Suprapubic skin (tissue), 4 donors: ENCODE measurements around a stretch of chr3.

- PRO-cap: no peak
- RAMPAGE, long total RNA, 4 experiments: no peak in any of the 4 experiments
Observed at GRCh38 chr3:11770854-11771629, 75.6 kb downstream of the TAMM41 start.

- PRO-cap: no peak
- RAMPAGE, long total RNA, 4 experiments: no peak in any of the 4 experiments
Observed at GRCh38 chr3:12316357-12316659, 27.4 kb downstream of the PPARG start.

DNA sequence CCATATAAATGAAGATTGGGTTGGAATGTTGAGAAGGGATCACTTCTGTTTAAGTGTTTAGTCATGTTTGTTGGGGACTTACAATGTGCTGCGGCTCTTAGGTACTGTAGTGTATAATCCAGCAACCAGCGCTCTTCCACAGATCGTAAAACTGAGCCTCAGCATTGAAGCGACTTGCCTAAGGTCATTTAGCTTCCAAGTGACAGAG lies 1.8 kb downstream of the MKRN2 start:
- PRO-cap: no peak
- RAMPAGE, long total RNA, 4 experiments: no peak in any of the 4 experiments

- PRO-cap: no peak
- RAMPAGE, long total RNA, 4 experiments: no peak in any of the 4 experiments
Observed at GRCh38 chr3:12560415-12561361, 3.8 kb downstream of the MKRN2 start.

- PRO-cap: no peak
- RAMPAGE, long total RNA, 4 experiments: no peak in any of the 4 experiments
Observed at GRCh38 chr3:12583715-12584882, 27.2 kb downstream of the MKRN2 start.

DNA sequence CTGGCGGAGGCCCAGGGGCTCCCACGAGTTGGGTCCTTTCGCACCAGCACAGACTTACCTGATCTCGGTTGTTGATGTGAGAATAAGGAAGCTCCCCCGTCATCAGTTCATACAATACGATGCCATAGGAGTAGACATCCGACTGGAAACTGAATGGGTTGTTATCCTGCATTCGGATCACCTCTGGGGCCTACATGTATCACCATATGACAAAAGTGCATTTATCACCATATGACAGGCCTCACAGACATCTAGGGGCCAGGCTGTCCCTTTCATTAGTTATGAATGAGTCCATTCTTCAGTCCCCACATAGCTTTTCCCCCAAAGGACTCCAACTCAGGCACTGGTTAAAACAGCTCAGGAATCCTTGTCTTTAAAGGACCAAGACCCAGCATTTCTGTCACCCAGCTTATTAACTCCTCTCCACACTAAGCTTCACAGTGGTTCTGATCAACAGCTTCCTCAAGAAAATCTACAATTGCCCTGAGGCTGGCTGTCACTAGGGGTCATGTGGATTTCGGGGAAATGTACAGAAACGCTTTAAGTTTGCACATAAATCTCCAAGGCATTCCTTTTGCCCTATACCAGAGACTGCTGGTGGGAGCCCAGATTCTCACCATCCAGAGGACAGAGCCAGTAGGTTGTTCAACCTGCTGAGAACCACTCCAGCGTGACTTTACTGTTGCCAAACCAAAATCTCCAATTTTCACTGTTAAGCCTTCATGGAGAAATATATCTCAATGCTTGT lies 28.4 kb downstream of the MKRN2 start:
- PRO-cap: no peak
- RAMPAGE, long total RNA, 4 experiments: no peak in any of the 4 experiments

GRCh38 chr3:12676345-12676572 lies 12.3 kb upstream of the RAF1 start:
- PRO-cap: no peak
- RAMPAGE, long total RNA, 4 experiments: no peak in any of the 4 experiments

GRCh38 chr3:12782392-12782914 lies 14.0 kb upstream of the CAND2 start:
- PRO-cap: no peak
- RAMPAGE, long total RNA, 4 experiments: no peak in any of the 4 experiments

- PRO-cap: no peak
- RAMPAGE, long total RNA, 4 experiments: no peak in any of the 4 experiments
Observed at GRCh38 chr3:12832039-12833181, 9.0 kb downstream of the RPL32 start.

DNA sequence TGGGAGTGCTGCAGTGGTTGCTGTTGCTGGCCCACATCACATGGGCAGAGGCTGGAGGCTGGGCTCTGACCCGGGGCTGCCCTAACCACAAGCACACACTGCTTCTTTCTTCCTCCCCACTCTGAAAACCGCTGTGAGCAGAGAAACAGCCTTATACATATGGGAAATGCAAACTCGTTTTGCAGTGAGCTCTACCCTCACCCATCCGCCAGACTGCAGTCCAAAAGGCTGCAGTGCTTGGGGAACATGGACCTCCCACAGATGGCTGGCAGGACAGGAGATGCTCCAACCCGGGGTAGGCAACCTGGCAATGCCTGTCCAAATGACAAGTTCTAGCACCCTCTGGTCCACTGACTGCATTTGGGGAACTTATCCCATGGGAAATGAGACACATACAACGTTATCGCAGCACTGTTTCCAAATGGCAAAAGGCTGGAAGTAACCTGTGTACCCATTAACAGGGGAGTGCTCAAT lies 75.0 kb upstream of the RPL32 start:
- PRO-cap: no peak
- RAMPAGE, long total RNA, 4 experiments: no peak in any of the 4 experiments

DNA sequence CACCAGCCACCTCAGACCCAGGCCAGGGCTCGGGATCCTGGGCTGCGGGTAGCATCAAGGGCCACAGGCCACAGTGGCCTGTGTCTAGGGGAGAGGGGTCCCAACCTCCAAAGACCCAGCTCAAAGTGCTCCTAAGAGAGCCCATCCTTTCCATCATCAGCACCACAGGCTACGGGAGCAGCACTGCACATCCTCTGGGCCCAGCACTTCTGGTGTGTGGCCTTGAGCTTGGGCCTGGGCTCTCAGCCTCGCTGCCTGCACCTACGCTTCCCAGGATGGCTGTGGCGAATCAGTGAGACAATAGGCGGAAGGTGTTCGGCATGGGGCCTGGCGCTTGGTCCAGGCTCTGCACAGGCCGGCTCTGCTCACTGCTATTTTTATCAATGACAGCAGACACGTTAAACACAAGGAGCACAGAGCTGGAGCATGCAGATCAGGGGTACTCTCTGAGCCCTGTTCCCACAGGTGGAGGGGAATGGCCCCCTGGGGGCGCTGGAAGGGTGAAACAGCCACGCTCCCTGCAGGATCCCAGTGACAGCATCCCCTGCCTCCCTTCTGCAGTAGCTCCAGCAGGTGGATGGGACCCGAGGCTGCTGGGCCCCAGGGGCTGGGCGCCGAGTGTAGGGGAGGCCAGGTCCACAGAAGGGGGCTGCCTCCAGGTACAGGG lies 89.9 kb upstream of the RPL32 start:
- PRO-cap: no peak
- RAMPAGE, long total RNA, 4 experiments: no peak in any of the 4 experiments

DNA sequence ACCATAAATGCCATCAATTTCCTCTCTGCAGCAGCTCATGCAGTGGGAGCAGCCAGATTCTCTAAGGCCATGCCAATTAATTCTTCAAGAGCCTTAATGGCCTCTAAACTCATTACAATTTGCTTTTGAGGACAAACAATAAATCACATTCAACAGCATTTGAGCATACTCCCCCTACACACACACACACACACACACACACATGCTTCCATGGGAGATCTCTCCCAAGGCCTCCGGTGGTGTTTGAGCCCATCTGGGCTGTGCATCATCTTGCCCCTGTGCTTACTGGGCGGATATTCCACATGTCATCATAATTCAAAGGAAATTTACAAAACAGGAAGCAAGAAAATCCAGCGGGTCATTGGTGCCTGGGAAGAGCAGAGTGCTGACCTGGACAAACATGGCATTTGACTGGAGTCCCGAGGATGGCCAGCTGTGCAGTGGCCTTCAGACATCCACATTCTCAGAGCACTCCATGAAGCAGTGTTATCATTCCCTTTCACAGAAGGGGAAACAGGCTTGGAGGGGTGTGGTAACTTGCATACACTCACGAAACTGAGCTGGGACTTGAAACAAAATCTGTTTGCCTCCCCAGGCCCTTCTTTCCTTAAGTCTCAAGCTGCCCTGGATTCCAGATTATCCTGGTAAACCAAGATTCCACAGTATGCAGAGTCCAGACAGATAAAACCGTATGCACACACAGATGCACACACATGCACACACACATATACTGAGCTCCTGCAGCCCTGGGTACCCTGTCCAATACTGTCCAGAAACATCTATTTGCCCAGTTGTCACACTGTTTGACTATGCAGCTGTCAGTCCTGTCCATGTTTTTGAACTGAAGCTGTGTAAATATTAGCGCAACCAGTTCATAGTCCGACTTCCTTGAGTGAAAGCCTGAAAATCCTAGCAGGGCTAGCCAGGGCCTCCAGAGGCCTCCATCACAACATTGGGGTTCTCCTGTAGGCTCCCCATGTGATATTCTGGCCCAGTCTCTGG lies 108.8 kb downstream of the IQSEC1 start:
- PRO-cap: no peak
- RAMPAGE, long total RNA, 4 experiments: no peak in any of the 4 experiments

GRCh38 chr3:12992984-12993638 lies 80.1 kb downstream of the IQSEC1 start:
- PRO-cap: no peak
- RAMPAGE, long total RNA, 4 experiments: no peak in any of the 4 experiments

- PRO-cap: no peak
- RAMPAGE, long total RNA, 4 experiments: no peak in any of the 4 experiments
Observed at GRCh38 chr3:13007296-13007513, 66.0 kb downstream of the IQSEC1 start.

- PRO-cap: unidirectional peak, plus-strand start at chr3:13009590
- RAMPAGE, long total RNA, 4 experiments: no peak in any of the 4 experiments
Observed at GRCh38 chr3:13008976-13009705, 64.1 kb downstream of the IQSEC1 start.

- PRO-cap: no peak
- RAMPAGE, long total RNA, 4 experiments: no peak in any of the 4 experiments
Observed at GRCh38 chr3:13025054-13025491, 48.2 kb downstream of the IQSEC1 start.

DNA sequence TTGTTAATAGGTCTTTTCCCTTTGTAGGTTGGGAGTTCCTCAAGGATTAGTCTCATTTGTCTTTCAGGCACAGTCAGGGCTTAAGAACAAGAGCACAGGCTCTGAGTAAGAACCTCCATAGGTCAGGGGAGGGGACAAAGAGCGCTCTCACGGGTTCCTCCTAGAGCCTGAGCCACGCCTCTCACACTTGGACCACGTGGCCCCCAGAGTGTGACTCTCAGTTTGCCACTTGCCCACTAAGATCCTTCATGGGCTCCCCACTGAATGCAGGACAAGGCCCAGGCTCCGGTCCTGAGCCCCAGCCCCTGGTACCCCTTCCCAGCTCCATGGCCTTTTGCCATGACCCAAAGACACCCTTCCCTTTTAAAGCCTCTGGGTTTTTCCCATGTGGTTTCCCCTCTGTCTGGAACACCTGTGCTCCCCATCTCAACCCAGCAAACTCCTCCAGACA lies 32.9 kb downstream of the IQSEC1 start:
- PRO-cap: no peak
- RAMPAGE, long total RNA, 4 experiments: no peak in any of the 4 experiments

DNA sequence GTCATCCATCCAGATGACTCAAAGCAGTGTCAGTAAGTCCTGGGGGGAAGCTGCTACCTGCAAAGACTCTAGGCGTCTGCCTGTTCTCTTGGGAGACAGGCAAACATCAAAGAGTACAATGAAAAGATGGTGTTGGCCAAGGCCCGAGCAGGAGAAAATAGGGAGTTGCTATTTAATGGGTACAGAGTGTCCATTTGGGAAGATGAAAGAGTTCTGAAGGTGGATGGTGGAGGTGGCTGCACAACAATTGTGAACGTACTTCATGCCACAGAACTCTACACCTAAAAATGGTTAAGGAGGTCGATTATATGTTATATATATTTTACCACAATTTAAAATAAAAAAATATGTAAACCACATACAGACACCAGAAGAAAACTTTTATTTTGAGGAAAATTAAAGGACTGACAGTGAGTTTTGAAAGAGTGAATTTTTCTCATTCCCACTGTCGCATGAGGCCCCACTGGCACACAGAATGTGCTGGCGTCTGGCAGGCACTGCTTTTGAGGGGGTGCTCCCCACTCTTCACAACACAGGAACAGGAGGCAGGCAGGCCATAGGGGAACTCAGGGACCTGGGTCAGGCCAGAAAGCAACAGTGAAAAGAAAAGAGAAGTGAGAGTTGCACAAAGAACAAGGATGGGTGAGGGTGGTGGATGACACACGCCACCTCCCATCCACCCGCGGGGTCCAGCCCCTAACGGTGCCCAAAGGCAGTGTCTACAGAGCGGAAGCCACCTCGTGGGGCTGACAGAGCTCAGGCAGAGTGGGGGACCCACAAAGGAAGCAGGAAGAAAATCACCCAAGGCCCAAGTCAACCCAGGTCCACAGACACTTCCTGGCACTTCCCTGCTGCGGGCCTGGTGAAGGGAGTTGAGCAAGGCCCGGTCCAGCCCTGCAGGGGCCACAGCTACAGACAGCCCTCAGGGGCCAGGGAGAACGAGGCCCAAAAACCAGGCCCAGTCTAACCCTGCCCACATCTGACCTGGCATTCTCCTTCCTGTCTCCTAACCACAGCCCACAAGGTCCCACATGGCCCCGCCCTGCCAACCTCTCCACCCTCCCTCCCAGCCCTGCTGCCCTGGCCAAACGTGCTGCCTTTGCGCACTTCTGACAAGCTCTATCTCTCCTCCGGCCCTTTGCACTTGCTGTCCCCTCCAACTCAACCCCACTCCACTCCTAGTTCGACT lies 6.2 kb downstream of the NUP210 start:
- PRO-cap: no peak
- RAMPAGE, long total RNA, 4 experiments: no peak in any of the 4 experiments

DNA sequence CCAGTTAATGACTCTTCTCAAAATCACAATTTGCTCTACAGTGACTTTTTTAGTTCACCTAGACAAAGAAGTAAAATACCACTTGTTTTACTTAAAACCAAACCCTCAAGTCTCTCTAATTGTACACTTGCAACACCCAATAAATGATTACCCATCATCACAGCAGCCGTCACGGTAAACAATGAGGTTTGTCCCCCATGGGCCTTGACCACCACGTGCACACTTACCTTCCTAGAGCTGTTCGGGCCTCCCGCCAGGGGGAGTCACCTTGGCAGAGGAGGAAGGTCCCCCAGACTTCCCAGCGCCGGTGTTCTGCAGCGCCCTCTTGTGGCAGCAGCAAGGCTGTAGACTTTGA lies 18.7 kb upstream of the HDAC11 start:
- PRO-cap: no peak
- RAMPAGE, long total RNA, 4 experiments: no peak in any of the 4 experiments

- PRO-cap: no peak
- RAMPAGE, long total RNA, 4 experiments: no peak in any of the 4 experiments
Observed at GRCh38 chr3:13470743-13471527, 9.2 kb upstream of the HDAC11 start.